Osteoblast (primary cell): ENCODE measurements around the gene CPSF6.

DNA sequence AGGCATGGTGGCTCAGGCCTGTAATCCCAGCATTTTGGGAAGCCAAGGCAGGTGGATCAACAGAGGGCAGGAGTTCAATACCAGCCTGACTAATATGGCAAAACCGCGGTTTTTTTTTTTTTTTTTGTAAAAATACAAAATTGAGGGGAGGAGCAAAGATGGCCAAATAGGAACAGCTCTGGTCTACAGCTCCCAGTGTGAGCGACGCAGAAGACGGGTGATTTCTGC is 100.8 kb downstream of the GRIP1 start:
- CAGE, long polyA plus RNA: no peak
- RRBS: no CpG with 5 or more reads among the region's 5 CpGs

GRCh38 chr12:67269199-67269301 is 108 bp upstream of the CAND1 start:
- CAGE, long polyA plus RNA: no peak
- RRBS: no CpG with 5 or more reads among the region's 4 CpGs

DNA sequence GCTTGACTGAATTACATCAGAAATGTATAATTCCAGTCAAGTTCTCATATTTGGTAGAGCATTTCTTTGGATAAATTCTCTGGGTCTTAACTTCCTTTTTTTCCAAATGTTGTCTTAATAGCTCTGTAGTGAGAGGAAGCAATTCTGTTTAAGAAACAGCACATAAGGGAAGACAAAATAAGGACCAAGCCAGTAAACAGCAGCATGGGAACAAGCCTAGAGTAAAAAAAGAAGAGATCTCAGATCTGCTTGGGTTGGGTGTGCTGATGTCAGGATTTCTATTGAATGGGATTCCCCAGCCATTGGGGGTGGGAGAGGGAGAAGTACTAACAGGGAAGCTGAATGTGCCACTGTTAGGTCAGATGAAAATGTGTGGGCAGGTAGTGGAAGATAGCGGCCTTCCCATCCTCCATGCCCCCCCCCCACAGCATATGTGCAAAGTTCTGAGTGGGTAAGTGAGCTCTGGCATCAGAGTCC is 14.1 kb upstream of the DYRK2 start:
- CAGE, long polyA plus RNA: no peak
- RRBS: no CpG with 5 or more reads among the region's 1 CpG

DNA sequence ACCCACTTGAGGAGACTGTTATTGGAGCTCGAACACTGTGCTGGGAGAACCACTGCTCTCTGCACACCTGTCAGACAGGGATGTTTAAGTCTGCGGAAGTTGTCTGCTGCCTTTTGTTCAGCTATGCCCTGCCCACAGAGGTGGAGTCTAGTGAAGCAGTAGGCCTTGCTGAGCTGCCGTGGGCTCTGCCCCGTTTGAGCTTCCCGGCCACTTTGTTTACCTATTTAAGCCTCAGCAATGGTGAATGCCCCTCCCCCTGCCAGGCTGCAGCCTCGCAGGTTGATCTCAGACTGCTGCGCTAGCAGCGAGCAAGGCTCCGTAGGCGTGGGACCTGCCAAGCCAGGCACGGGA is 143.5 kb downstream of the DYRK2 start:
- CAGE, long polyA plus RNA: no peak
- RRBS: no CpG with 5 or more reads among the region's 11 CpGs

DNA sequence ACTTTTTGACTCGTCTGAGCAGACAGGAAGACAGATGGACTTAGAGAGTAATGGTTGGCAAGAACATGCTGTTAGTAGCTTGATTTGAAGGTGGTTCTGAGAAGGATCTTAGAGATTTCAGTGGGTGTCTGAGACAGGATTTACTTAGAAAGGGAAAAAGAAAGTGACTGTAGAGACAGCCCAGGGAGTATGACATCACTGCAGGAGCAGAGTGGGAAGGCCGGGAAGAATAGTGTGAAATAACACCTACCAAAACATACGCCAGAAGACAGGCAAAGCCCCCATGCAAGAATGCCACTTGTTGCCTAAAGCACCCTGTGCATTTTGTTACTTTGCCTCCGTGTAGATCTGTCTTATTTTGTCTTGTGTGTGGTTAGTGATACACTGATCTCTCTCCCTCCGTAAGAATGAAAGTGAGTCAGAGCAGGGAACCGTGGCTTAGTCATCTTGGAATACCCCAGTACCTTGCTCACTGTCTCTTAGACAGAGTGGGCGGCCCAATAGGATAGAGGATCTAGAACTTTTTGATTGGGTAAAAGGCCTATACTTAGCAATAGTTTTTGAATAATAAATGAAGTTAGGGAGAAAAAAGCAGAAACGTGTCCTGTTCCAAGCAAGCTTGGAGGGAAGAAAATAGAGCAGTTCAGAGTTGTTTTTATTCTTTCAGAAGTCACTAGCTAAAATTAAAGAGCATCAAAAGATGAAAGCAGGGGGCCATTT is 179.4 kb downstream of the DYRK2 start:
- CAGE, long polyA plus RNA: no peak
- RRBS: no CpG with 5 or more reads among the region's 8 CpGs

DNA sequence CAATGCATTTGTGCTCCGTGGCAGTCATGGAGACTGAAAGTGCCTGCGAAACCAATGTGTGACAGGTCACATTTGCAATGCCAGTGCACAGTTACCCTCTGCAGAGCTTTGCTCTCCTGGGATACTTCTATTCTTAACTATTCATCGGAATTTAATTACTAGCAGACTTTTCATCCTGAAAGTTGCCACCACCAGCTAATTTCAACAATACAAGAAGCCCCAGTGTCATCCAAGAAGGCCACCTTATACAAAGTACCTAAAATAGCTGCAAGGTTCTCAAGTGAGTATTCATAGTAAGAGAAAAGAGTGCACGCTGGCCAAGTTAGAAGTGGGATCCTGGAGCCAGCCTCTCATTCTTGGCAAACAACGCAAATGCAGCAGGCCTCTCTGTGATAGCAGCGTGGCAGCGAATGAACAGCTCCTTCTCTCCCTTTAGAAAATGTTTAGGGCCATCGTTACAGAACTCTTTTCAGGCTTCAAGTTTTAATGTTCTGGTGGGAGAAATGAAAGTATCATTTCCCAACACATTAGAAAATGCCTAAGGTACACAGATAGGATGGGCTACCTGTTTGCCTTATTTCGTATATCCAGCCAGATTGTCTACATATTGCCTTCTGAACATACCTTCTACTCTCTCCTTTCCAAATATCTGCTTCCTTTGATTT is 248.3 kb downstream of the IFNG start:
- CAGE, long polyA plus RNA: no peak
- RRBS: no CpG with 5 or more reads among the region's 9 CpGs

- CAGE, long polyA plus RNA: no peak
- RRBS: no CpG with 5 or more reads among the region's 2 CpGs
Observed at GRCh38 chr12:68135937-68136453, 23.5 kb downstream of the IFNG start.

DNA sequence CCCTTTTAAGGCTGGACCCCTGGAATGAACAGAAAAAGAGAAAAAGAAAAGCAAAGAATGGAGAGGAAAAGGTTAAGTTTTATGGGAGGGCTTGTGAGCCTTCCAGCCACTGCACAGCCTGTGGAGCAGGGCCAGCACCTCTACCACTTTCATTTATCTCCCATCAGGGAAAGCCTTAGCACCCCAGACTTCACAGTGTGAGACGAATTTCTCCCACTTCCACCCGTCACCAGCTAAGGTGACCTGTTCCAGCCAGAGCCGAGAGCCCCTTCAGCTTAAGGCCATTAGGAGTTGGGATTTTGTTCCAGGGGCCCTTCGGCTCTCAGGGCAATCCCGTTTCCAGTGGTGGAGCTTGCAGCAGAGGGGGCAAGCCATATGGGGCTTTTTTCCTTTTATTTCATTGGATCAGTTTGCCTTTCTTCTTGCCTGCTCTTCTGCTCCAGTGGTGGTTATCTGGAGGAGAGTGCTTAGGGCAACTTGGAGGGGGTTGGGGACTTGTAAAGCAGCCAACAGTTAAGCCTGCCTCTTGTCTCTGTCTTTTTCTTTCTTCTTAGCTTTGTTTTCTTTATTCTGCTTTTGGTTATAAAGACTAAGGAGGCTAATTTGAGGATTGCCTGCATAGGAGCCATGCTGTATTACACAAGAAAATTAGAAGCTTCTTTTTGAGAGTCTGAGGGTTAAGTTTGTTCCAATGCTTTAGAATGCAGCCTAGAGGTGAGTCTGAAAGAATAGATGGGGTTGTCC is 7.8 kb downstream of the IL22 start:
- CAGE, long polyA plus RNA: no peak
- RRBS: no CpG with 5 or more reads among the region's 5 CpGs

- CAGE, long polyA plus RNA: no peak
- RRBS: no CpG with 5 or more reads among the region's 9 CpGs
Observed at GRCh38 chr12:68420552-68421086, 88.5 kb upstream of the MDM1 start.

DNA sequence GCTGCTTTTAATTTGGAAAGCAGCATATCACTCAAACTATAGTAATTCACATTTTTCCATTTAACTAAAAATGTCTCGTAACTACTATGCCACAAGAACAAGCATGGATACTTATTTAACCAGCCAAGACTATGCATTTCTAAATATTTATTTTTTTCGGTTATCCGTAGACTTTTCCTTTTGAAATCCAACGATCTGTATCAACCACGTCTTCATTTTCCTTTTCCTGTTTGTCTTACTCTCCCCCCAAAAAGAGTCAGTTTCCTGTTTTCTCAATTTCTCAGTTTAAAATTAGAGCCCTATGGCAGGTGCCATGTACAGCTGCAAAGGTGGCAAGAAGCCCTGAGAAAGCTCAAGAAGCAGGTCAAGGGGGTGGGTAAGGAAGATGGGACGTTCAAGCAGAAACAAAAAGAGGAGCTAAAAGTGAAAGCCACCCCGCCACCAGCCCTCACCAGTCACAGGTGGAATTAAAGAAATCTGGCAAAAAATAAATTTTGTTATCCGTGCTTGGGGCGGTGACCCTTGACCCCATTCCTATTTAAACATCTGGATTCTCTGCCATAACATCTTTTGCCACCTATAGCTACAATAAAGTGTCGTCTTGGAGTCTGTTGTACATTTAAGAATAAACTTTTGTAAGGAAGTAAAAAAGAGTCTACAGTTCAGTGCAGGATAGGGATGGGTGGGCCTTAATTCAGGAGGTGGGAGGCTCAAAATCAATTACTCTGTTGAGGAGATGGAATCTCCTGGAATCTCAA is 26.8 kb downstream of the SLC35E3 start:
- CAGE, long polyA plus RNA: no peak
- RRBS: no CpG with 5 or more reads among the region's 10 CpGs

DNA sequence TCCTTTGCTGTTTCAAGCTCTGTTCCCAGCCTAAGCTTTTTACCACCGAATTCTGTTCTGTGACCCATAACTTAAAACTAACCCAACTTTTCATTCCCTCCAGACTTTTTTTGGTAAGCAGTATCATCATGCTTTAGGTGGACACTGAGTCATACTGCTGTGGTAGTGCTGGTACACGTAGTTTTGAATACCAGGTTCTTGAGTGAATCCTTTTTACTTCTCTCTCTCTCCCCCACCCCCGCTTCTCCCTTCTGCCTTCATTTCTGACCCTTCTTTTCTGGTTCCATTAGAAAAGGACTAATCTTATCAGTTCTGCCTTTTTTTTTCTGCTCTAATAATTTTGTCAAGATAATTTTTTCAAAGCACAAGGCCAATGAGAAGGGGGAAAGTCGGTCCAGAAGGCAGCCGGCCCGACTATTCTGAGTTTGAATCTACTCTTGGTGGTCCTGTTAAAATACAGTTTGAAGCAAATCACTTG is 2.3 kb upstream of the MDM2 start:
- CAGE, long polyA plus RNA: no peak
- RRBS: no CpG with 5 or more reads among the region's 6 CpGs

- CAGE, long polyA plus RNA: no peak
- RRBS: no CpG with 5 or more reads among the region's 7 CpGs
Observed at GRCh38 chr12:69024396-69024826, 91.4 kb upstream of the CPM start.

- CAGE, long polyA plus RNA: no peak
- RRBS: no CpG with 5 or more reads among the region's 11 CpGs
Observed at GRCh38 chr12:69157009-69157451, 82.3 kb upstream of the CPSF6 start.

- CAGE, long polyA plus RNA: no peak
- RRBS: 5% methylated on average over 5 of the region's 44 CpGs
Observed at GRCh38 chr12:69239140-69239716, at the start of gene CPSF6. CPSF6 (plus strand) TSS chr12:69239569.

- CAGE, long polyA plus RNA: no peak
- RRBS: no CpG with 5 or more reads among the region's 13 CpGs
Observed at GRCh38 chr12:69258452-69259082, 19.2 kb downstream of the CPSF6 start.

GRCh38 chr12:69343576-69343969 is 4.6 kb upstream of the LYZ start:
- CAGE, long polyA plus RNA: no peak
- RRBS: no CpG with 5 or more reads among the region's 1 CpG

DNA sequence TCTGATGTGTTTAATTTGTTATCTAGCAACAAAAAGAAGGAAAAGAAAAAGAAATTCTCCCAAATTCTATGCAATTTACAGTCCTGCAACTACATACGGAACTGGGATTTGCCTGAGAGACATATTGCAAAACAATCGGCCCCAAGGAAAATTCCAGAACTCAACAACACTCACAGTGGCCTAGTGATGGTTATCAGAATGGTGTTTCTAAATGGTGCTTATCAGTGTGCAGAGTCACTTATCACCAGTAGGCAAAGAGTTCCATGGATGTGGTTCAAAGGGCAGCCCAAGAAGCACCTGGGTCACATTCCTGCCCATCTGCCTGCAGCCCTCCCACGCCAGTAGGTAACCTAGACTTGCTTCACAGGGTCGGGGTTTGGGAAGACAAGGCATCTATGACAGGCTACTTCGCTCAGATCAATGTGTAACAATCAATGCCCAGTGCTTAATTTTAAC is 53.9 kb upstream of the FRS2 start:
- CAGE, long polyA plus RNA: no peak
- RRBS: no CpG with 5 or more reads among the region's 5 CpGs

DNA sequence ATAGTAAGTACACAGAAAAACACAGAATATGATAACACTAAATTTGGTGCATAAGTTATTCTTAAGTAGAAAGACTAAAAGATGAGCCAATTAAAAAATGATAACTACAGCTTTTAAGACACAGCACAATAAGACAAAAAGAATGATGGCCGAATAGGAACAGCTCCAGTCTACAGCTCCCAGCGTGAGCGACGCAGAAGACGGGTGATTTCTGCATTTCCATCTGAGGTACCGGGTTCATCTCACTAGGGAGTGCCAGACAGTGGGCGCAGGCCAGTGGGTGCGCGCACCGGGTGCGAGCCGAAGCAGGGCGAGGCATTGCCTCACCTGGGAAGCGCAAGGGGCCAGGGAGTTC is 187.9 kb downstream of the MYRFL start:
- CAGE, long polyA plus RNA: no peak
- RRBS: no CpG with 5 or more reads among the region's 14 CpGs

GRCh38 chr12:70520687-70521635 is 116.3 kb downstream of the PTPRB start:
- CAGE, long polyA plus RNA: no peak
- RRBS: no CpG with 5 or more reads among the region's 3 CpGs

GRCh38 chr12:70608646-70609060 is 28.6 kb downstream of the PTPRB start:
- CAGE, long polyA plus RNA: no peak
- RRBS: no CpG with 5 or more reads among the region's 7 CpGs